SK-N-DZ (cell line): Measurements from ENCODE around the genes CLDN5 and TANGO2.

RAMPAGE:
- cytosol, long total RNA, result no peak
- nucleus, long total RNA, result no peak
Measured at GRCh38 chr22:19036709-19037712, 85.2 kb downstream of the DGCR2 start.

DNA sequence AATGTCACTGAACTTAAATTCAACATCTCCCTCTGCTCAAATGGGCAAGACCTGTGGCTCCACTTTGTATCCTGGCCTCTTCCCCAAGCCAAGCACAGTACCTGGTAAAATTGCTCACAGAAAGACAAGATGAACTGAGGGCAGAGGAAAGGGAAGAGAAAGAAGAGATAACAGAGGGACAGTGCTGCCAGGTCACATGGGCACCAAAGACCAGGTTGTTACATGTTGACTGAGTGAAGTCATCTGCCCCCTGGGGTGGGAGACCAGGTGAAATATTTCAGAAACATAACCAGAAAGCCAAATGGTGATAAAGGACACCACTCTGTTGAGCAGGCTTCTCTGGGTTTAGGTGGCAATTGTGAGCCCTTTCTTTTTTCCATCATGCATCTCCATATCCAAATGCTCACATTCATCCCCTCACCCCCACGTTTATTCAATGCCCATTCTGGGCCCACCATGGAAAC, 51.8 kb downstream of the DGCR2 start:
RAMPAGE:
- cytosol, long total RNA, result no peak
- nucleus, long total RNA, result no peak

GRCh38 chr22:19083113-19083719, 39.0 kb downstream of the DGCR2 start:
RAMPAGE:
- cytosol, long total RNA, result no peak
- nucleus, long total RNA, result no peak

DNA sequence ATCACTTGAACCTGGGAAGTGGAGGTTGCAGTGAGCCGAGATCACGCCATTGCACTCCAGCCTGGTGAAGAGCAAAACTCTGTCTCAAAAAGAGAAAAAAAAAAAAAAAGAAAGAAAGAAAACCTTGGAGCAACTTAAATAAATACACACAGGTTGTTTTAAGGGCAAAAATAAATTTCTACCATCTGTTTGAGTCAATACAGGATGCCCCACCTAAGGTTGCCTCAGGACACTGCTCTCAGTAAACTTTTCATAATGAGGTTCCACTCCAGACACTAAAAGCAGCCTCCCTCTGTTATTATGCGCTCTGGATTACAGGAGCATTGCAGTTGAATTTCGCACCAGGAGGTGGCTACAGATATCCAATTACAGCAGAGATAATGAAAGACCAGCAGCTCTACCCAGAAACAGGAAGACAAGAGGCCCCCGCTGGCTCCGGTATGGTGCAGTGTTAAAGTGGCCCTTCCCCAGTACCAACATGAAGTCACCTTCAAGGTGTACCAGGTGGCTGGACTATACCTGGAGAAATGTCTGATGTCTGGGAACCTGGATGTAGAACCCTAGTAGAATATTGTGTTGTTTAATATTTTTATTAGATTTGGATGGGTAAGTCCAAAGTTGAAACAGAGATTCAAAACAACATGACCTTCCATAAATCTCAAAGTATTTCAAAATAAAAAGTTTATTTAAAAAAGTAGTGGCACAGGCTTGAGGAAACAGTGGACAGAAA, 39.4 kb upstream of the SLC25A1 start:
RAMPAGE:
- cytosol, long total RNA, result no peak
- nucleus, long total RNA, result no peak

RAMPAGE:
- cytosol, long total RNA, result no peak
- nucleus, long total RNA, result no peak
Measured at GRCh38 chr22:19290732-19291566, 570 bp downstream of the CLTCL1 start.

DNA sequence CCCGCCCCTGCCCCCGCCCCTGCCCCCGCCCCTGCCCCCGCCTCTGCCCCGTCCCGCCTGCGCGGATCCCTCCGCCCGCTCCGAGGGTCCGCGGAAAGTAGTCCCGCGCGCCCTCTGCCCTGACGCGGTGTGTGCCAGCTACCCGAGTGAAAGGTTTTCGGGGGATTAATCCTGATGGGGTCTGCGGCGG, 224 bp upstream of the CLTCL1 start:
RAMPAGE:
- cytosol, long total RNA, result no peak
- nucleus, long total RNA, result no peak

DNA sequence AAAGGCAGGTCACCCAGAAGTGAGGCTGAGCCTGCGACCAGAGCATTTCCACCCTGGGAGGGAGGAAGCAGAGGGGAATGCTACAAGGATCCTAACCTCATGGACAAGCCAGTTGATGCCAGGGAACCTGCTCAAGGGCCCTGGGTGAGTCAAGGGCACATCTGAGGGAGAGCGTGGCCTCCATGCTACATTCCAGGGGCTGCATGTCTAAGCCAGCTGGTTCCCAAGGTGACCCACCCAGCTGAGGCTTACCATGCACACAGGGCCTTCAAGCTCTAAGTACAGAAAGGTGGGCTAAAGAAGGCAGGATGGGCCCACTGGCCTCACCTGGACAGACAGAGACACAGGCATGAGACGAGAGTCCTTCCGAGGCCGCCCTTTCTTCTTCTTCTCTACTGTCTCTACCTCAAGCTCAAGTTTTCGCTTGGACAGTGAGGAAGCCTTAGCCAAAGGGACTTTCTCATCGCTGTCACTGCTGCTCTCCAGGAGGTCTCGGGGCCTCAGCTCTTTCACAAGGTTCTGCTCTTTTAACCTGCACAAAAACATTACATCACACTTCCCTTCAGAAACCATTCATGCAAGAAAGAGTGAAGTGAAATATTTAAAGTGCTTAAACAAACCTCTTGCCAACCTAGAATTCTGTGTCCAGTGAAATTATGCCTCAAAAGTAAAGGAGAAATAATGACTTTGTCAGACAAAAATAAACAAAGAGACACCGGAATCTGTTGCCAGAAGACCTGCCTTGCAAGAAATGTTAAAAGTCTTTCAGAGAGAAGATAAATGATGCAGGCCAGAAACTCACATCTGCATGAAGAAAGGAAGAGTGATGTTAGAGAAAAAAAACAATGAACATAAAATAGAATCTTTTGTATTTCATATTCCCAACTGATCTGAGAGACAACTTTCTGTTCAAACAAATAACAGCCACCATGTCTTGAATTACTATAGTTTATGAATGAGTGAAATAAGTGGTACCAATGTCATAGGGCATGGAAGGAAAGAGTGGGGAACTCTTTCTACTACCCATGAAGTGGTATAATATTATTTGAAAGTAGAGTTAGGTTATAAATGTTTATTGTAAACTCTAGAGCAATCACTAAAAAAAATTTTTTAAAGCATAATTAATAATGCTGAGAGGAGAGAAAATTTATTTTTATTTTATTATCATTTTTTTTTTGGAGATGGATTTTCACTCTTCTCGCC, 69.7 kb downstream of the HIRA start:
RAMPAGE:
- cytosol, long total RNA, result no peak
- nucleus, long total RNA, result no peak

DNA sequence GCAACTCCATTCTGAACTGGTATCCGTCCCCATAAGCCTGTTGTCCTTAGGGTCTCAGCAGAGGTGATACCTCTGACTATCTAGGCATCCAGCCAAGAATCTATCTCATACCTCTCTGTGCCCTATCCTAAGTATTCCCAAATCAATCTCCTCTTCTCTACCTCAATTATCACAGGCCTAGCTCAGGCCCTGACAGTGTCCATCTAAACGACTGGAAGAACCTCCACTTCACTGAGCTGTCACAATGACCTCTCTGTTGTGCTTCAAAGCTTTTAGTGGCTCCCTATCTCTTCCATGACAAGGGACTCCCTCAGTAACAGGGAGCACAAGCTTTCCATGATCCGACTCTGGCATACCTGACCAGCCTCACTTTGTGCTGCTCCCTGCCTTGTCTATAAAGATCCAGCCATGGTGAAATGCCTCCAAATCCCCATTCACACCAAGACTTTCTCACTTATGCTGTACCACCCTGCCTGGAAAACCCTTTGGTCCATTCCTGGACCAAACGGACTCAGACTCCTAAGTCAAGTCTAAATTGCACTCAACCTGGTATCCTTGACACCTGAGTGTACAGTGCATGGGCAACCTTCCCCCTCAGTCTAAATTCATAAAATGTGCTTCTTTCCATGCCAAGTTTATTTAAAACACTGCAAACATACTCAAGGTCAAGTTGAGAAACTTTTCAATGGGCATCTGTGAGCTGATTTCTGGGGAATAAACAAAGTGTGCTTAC, 26.6 kb downstream of the HIRA start:
RAMPAGE:
- cytosol, long total RNA, result no peak
- nucleus, long total RNA, result no peak

DNA sequence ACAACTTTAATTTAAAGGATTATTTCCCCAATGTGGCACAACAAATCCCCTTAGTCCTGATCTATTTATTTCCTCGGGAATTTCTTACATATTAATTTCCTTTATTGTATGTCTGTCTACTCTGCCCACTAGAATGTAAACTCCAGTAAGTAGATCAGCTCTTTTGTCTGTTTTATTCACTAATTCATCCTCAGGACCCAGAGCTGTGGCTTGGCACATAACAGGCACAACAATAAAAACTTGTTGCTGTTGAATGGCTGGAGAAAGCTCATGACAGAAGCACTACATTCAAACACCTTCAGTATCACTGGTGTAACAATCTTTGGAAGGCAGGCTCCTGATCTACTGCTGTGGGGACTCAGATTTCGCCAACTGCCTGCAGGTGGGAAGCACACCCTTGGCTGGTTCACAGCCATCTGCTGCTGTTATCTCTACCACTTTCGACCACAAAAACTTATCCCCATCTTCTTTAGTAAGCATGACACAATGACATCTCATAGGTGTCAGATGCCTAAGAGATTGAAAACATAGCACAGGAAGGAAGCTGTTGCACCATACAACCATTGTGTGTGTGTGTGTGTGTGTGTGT, 12.0 kb downstream of the HIRA start:
RAMPAGE:
- cytosol, long total RNA, result no peak
- nucleus, long total RNA, result no peak

RAMPAGE:
- cytosol, long total RNA, result no peak
- nucleus, long total RNA, result no peak
Measured at GRCh38 chr22:19521735-19522763, 2.2 kb downstream of the CLDN5 start.

GRCh38 chr22:19524314-19525114, at the start of gene CLDN5:
Gene CLDN5, minus strand, starts transcription at chr22:19524410.
RAMPAGE:
- cytosol, long total RNA, result no peak
- nucleus, long total RNA, result no peak

DNA sequence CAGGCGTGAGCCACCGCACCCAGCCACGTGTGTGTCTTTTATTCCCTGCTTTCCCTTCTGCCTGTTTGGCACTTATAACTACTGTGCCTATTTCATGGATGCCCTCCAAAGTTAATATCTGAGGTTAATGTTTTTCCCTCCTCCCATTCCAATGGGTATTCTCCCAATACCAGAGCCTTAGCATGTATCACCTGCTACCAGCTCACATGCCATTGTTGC, 19.5 kb upstream of the CLDN5 start:
RAMPAGE:
- cytosol, long total RNA, result no peak
- nucleus, long total RNA, result no peak

DNA sequence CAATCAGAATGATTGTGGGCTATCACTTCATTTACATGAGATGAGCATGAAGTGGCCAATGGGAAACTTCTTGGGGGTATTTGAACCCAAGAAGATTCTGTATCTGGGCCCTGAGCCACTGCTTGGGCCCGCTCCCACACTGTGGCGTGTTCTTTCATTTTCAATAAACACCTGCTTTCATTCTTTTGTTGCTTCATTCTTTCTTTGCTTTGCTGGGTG, 79.7 kb upstream of the CLDN5 start:
RAMPAGE:
- cytosol, long total RNA, result no peak
- nucleus, long total RNA, result no peak

GRCh38 chr22:19605375-19605915, 81.2 kb upstream of the CLDN5 start:
RAMPAGE:
- cytosol, long total RNA, result no peak
- nucleus, long total RNA, result no peak

DNA sequence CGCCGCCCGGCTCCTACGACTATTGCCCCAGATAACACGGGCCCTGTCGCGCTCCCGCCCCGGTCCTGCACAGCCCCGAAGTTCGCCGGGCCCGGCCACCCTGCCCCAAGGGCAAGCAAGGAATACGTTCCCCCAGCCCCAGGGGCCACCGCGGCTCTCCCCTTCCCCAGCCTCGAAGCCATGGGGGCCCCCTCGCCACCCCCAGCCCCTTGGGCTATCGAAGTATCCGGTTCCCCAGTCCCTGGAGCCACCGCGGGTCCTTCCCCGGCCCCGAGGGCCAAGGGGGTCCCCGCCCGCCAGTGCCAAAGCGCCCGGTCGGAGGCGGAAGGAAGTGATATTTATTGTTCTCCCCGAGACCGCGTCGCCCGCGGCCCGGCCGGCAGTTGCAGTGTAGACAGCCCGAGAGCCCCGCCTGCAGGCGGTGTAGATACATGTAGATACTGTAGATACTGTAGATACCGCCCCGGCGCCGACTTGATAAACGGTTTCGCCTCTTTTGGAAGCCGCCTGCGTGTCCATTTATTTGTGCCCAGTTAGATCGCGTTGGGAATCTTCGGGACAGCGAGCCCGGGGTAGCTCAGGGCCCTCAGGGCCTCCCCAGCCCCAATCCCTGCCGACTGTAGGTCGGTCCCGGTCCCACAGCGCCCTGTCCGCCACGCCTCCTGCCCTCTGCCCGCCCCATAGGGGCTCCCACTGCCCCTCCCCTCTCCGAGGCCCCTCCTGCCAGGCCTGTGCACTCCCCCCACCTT, 6.4 kb downstream of the TBX1 start:
RAMPAGE:
- cytosol, long total RNA, result no peak
- nucleus, long total RNA, result no peak

RAMPAGE:
- cytosol, long total RNA, result no peak
- nucleus, long total RNA, result no peak
Measured at GRCh38 chr22:19886890-19887444, 32.3 kb upstream of the GNB1L start.

DNA sequence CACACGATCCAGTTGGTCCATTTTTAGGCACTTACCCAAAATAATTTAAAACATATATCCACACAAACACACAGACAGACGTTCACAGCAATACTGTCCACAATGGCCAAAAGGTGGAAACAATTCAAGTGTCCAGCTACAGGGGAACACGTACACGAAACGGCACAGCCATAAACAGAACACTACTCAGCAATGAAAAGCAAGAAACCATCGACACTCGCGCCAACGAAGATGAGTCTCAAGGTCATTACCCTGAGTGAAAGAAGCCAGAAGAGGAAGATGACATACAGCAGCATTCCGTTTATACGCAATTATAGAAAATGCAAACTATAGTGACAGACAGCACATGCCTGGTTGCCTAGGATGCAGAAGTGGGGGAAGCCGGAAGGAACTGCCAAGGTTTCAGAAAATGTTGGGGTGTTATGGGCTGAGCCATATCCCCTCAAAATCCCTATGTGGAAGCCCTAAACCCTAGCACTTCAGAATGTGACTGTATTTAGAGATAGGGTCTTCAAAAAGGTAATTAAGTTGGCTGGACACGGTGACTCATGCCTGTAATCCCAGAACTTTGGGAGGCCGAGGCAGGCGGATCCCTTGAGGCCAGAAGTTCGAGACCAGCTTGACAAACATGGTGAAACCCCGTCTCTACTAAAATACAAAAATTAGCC, 13.2 kb upstream of the COMT start:
RAMPAGE:
- cytosol, long total RNA, result no peak
- nucleus, long total RNA, result no peak

DNA sequence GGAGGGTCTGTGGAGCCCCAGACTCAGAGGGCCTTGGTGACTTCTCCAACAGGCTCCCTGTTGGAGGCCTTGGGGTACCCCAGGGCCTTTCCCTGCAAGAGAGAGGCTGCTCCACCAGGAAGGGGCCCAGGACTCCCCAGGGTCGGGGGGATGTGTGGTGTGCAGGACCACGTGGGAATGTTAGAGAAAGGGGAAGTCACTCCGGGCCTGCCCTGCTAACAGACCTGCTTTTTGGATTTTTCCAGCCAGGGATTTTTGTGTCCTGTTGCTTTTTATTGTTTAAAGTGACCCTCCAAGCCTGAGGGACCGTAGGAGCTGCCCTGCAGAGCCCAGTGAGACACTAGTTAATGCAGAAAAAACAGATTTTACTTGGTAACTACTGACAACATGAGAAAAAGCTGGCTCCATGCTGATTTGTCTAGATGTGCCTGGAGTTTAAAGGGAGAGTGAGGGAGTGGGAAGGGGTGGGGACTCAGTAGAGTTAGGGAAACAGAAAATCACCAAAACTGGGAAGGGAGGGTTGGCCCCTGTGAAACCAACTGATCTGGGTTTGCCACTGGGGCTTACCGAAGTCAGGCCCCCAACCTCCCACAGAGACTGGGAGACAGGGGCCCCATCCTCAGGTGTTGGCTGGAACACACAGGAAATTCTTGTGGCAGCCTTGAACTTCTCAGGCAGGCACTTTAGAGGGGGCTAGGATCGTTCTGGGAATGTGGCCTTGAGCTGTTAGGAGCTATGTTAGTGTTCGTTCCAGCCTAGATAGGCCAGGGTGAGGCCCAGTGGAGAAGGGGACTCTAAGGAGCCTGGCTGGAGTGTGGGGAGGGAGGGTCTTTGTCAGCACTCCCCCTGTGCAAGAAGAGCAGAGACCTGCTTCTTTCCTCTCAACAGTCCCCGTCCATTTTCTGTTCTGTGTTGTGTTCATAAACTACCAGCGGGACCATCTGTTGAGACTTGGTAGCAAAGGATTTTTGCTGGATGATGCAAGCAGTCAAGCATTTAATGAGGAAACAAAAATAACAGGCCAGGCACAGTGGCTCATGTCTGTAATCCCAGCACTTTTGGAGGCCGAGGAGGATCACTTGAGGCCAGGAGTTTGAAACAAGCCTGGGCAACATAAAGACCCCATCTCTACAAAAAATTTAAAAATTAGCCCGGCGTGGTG, 1.1 kb upstream of the TXNRD2 start:
RAMPAGE:
- cytosol, long total RNA, result no peak
- nucleus, long total RNA, result no peak

RAMPAGE:
- cytosol, long total RNA, result start-site peak on the plus strand at chr22:20021109-20021116, 34 and 34 reads in 2 replicates
- nucleus, long total RNA, result start-site peak on the plus strand at chr22:20021109-20021116, 23 and 10 reads in 2 replicates
Measured at GRCh38 chr22:20020674-20021220, at the start of gene TANGO2. Gene TANGO2, plus strand, starts transcription at chr22:20021110.

DNA sequence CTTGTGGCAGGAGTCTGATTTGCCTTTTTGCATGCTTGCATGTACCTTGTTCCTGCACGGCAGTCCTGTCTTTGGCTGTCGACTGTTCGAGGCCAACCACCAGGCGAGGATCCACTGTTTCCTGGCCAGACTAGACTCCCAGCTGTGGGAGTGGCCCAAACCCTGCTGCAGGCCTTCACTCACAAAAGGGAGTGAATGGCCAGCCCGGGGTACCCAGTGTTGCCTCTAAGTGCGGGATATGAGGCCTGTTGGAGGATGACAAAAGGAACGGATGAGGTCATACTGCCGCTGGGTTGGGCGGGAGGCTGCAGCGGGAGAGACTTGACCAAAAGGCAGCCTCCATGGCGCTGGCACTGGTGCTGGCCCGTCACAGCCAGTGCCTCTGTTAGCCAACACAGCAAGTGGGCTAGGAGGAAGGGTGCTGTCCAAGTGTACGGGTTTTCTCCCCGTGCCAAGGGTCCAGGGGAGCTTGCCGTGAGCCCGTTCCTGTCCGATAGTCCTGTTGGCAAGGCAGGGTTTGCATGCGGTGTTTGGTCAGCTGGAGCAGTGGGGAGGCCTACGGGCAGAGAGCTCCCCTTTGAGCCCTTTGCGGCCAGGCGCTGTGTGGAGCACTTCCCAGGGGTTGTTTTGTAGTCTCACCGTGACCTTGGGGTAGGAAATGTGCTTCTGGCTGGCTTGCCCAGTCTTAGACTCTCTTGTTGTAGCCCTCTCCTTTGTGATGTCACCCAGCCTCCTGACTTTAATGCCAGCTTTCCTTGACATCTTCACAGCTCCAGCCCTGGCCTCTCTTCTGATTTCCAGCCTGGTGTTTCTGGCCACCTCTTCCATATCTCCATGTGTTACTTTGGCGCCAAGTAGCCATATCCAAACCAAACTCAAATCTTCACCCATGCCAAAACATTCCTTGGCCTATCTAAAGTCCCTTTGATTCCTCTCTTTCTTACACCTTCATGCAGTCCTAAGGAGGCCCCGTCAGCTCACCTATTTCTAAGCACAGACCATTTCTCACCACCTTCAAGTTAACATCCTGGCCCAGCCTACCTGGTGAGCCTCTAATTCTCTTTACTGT, 1.2 kb downstream of the DGCR8 start:
RAMPAGE:
- cytosol, long total RNA, result no peak
- nucleus, long total RNA, result no peak